Heart (tissue), 3 donors: ENCODE results near the genes SLC45A3, PM20D1 and AVPR1B.

DNA sequence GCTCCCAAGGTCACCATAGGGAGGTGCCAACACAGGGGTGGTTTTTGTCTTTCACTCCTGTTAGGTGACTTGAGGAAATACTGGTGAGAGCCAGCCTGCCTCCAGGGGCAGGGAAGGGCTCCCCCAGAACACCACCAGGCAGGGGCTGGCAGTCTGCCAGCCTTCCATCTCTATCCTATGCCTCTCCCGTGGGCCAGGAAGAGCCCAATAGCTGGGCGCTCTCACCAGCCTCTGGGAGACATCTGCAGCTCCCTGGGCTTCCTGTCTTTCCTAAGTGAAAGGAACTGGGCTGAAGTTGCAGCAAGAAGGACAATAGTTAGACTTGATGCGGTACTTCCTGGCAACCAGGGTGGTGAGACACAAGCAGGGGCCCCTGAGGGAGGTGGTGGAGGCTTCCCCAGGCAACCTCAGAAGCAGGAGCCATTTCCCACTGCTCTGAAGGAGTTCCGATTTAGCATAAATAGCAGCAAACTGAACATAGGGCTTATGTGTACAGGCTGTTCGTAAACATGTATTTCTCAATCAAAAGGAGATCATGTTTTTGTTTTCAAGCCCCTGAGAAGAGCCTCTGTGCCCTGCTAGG, 14.1 kb downstream of the MFSD4A start:
- RAMPAGE, long total RNA, 2 experiments = no peak in any of the 2 experiments

- RAMPAGE, long total RNA, 2 experiments = start-site peak on the plus strand in 1 of 2 experiments, at chr1:205592017-205592097 at its widest, 9 reads per replicate
Observed at GRCh38 chr1:205591518-205592562, 23.0 kb downstream of the MFSD4A start.

DNA sequence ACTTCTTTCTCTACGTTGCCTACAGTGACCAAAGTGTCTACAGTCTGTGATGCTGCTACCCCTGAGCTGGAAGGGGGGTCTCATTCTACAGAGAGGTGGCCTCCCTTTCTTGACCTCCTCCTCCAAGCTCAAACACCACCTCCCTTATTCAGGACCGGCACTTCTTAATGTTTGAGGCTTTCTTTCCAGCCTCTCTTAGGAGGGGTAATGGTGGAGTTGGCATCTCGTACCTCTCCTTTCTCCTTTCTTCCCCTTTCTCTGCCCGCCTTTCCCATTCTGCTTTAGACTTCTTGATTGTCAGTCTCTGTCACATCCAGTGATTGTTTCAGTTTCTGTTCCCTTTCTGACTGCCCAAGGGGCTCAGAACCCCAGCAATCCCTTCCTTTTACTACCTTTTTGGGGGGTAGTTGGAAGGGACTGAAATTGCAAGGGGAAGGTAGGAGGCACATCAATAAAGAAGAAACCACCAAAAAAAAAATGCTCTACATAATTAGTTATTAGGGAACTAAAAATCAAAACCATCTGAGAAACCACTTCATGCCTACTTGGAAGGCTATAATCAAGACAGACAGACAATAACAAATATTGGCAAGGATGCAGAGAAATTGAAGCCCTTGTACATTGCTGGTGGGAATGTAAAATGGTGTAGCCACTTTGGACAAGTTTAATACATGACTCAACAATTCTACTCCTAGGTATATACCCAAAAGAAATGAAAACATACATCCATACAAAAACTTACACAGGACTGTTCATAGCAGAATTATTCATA, 5.5 kb downstream of the ELK4 start:
- RAMPAGE, long total RNA, 2 experiments = no peak in any of the 2 experiments

DNA sequence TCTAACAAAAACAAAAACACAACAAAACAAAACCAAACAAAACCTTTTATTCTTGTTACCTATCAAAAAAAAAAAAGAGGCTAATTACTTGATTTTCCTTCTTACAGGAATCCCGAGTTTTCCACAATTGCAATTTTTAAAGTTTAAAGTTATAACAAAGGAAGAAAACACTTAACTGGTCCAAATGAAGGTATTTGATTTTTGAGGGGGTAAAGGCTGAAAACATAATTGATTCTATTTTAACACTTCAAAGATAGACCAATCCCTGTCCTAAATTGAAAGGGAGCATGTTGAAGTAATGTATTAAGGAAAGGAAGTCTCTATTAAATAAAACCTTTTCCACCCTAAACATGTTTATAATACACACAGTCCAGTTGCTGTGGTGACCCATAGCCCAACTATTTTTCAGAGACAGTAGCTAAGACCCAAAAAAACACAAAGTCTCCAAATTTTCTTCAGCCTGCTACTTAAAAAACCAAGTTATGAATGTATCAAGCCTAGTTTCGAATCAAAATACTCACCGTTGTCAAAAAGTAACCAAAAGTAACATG, 1.7 kb downstream of the ELK4 start:
- RAMPAGE, long total RNA, 2 experiments = no peak in any of the 2 experiments

DNA sequence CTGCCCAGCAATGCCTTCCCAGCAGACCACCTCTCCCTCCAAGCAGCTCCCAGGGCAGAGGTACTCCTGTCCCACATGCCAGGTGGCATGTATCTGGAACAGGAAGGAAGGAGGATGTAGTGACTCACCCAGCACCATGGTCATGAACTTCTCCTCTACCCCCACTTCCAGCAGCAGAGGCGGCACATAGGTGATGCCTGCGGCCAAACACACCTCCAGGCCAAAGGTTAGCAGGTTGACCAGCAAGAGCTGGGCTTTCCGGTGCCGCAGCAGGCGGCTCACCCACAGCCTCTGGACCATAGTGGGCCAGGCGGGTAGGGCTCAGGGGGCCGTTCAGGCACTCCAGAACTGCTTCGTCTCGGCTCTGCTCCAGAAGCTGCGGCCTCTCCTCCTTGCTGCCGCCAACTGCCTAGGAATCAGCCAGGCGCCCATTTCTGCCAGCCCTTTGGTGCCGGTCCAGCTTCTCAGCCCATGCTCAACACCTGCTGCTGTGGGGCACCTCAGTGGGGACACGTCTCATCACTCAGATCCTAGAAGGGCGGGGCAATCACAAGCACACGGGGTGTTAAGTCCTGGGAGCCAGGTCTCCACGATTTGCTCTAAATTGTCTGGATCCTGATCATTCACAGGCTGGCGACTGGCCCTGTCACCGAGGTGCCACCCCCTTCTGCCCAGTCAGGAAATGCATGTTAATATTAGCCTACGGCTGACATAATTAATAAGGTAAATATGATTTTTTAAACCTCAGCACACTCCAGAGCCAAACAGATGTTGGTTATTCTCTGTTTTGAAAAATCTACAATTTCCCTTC, 15.7 kb downstream of the SLC45A3 start:
- RAMPAGE, long total RNA, 2 experiments = no peak in any of the 2 experiments

- RAMPAGE, long total RNA, 2 experiments = no peak in any of the 2 experiments
Observed at GRCh38 chr1:205679272-205679600, 1.1 kb downstream of the SLC45A3 start.

DNA sequence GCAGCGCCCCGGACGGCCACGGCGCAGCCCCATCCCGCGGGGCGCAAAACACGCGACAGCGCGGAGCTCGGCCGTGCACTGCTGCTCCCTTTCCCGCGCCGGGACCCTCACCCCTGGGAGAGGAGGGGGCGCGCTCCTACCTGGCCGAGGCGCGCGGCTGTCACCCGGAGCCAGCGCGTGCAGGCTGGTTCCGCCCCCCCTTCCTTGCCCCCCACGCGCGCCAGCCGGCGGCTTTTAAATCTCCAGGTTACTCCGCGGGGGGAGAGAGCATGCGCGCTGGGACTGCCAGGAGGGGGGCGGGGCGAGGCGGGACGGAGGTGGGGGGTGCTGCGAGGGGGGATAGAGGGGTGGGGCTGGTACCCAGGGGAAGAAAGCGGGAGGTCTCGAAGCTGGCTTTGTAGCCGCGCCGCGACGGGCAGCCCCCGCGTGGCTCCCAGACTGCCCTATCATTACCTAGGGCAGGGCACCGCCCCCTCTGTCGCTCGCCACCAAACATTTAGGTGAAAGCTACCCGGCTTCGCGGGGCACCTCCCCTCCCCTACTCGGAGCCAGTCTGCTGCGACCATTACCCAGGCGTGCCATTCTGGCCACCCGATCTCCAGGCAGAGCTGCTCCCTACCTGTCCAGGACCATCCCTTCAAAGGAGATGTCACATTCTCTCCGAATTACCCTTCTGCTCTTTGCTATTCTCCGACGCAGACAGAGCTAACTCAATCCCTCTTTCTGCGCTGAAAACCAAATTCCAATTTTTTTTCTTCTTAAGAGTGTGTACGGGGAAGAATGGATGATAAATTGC, at the start of gene SLC45A3:
TSS of gene SLC45A3 (minus strand) at position 256 of the 796 bp plus-strand sequence.
- RAMPAGE, long total RNA, 2 experiments = no peak in any of the 2 experiments

DNA sequence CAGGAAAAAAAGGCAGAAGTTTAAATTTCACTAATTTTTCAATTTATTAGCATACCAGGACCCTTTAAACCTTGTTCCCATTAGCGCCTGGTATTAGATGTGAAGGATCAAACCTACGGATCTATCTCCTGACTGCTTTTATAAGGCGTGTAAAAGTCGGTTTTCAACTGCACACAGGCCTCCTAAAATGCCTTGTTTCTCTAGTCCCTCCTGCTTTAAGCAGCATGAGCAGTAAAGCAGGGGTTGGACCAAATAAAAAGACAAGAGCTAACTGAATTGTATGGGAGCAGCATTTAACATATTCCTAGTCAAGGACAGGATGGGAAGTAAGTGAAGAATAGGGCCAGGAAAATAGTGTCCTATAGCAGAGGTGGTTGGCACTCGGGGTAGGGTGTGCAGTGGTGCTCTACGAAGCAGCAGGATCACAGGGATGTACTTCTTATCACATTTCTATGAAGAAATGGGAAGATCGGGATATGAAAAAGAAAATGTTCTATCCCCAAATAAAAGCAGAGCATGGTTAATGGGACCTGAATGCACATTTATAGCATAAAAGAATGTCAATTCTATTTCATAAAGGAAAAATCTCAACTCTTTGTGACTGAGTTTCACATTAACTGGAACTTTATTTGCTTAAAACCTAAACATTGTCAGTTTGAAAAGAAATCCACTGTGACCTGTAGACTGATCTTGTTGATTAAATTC, 33.1 kb downstream of the NUCKS1 start:
- RAMPAGE, long total RNA, 2 experiments = no peak in any of the 2 experiments

DNA sequence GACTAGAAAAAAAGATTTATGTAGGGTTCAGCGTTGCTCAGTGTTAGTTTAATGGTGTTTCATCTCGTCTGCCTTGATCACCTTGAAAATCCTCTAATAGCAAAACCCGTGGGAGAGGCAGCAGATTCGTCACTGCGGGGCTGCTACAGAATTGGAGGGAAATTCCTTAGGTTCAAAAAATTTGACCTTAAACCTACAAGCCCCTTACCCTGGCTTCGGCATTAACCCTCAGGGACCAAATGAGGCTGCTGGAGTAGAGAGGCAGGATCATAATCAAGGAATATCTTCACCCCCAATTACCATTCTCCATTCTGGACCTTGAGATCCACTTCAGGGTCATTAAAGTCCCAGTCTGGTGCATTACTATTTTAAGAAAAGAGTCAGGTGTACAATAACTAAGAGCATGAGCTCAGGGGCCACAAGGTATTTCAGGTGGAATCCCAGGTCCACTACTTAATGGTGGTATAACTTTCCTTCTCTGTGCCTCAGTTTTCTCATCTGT, 561 bp upstream of the NUCKS1 start:
- RAMPAGE, long total RNA, 2 experiments = no peak in any of the 2 experiments

- RAMPAGE, long total RNA, 2 experiments = no peak in any of the 2 experiments
Observed at GRCh38 chr1:205805233-205805760, 7.7 kb downstream of the SLC41A1 start.

DNA sequence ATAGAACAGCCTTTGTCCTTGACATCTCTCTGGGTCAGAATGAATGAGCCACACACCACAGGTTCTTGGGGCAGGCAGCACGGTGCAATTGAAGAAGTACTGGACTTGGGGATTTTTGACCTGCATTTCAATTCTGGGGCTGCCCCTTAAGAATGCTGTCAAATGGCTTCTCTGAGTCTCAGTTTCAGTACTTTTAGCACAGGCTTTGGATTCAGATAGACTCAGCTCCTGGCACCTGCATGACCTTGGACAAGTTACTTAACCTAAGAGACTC, 13.5 kb upstream of the SLC41A1 start:
- RAMPAGE, long total RNA, 2 experiments = no peak in any of the 2 experiments

DNA sequence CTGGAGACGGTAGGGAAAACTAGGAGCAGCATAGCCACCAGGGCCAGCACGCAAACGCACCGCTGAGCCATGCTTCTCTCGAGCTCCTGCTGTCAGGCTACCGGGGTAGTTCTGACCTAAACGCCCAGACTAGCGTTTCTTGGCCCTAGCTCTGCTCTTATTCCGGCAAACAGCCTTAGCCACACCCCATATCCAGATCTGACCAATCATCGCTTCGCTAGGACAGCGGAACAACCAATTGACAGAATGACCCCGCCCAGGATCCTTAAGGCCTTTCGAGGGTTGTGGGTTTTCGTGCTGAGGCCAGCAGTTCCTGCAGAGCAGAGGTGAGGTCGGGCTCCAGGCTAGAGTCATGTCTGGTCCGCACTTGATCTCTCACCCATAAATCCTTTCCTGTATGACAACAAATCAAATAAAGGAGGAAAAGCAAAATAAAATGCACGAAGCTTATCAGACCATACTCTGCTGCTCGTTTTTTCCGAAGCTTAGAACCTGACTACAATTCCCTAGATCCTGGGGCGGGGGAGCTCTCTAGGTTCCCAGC, at the start of gene PM20D1:
TSS of gene PM20D1 (minus strand) at position 131 of the 544 bp plus-strand sequence.
- RAMPAGE, long total RNA, 2 experiments = no peak in any of the 2 experiments

- RAMPAGE, long total RNA, 2 experiments = no peak in any of the 2 experiments
Observed at GRCh38 chr1:205935804-205936242, 7.4 kb downstream of the SLC26A9 start.

- RAMPAGE, long total RNA, 2 experiments = no peak in any of the 2 experiments
Observed at GRCh38 chr1:205950047-205950665, 6.9 kb upstream of the SLC26A9 start.

DNA sequence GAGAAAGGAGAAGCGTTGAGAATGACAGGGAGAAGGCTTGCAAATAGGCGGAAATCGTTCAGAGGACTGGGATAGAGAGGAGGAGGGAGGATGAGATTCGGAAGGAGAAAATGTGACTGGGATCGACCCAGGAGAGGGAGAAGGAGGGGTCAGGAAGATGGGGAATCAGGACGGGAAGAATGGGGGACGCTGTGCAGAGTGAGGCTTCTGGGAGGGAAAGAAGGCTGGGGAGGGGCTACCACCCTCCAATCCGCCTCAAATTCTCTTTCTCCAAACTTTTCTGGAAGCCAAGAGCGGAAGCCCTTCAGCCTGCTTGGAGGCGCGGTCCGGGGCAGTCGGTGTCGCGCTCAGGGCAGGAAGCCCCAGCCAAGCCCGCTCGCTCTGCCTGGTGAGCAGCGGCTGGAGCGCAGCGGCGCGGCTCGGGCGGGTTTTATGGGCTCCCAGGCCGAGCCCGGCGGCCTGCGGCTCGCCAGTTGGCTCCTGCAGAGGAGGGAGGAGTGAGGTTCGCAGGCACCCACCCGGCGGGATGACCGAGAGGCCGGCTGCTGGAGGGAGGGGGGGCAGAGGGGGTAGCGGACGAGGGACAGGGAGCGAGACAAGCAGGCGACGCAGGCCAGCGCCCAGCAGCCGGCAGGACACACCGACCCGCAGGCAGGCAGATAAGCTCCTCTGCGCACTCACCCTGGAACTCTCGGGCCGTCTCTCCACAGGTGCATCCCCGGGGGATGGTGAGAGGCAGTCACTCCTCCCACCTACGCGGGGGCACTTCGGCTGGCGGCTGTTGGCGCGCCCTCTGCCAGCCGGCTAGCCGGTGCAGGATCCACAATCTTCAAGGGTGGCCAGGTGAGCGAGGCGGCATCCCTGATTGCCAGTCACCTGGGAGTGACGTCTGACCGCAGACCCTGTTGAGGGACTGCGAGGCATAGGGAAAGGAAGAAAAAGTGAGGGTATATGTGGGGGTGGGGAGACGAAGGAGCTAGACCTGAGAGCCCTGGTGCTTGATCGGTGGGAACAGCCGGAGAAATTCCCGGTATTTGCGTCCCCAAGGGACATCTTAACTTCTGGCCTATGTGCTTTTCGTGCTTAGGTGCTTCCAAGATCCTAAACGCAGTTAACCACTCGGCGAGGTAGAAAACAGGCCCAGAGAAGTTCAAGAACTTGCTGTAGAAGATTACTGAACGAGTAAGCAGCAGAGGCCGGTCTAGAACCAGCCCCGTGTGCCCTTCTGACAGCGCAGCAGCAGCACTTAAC, at the start of gene AVPR1B:
TSS of gene AVPR1B (minus strand) at position 406 of the 1,251 bp plus-strand sequence.
- RAMPAGE, long total RNA, 2 experiments = no peak in any of the 2 experiments

GRCh38 chr1:206429239-206429779, 41.0 kb upstream of the IKBKE start:
- RAMPAGE, long total RNA, 2 experiments = no peak in any of the 2 experiments

DNA sequence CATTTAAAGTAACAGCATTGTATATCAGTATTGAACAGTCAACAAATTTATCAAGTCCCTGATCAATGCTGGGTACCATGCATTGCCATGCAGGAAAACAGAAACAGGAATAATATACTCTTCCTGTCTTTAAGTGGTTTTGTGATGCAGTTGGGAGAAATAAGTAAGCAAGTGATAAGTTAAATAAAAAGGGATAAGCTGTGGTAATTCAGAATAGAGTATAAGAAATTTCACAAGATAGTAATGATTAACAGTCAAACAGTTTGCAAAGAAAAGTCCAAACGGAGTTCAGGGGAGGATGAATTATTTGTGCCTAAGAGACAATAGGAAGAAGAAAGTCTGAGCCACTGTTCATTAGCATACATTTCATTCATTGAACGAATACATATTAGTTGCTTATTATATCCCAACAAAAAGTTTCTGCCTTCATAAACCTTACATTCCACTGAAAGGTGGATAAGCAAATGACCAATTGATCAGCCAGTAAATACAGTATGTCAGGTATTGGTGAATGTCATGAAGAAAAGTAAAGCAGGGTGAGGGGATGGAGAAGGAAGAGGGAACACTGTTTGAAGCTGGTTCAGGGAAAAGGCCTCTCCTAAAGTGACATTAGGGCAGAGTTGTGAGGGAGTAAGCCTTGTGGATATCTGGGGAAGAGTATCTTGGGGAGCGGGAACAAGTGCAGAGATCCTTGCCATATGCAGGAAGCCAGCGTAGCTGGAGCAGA, 38.9 kb upstream of the IKBKE start:
- RAMPAGE, long total RNA, 2 experiments = no peak in any of the 2 experiments

DNA sequence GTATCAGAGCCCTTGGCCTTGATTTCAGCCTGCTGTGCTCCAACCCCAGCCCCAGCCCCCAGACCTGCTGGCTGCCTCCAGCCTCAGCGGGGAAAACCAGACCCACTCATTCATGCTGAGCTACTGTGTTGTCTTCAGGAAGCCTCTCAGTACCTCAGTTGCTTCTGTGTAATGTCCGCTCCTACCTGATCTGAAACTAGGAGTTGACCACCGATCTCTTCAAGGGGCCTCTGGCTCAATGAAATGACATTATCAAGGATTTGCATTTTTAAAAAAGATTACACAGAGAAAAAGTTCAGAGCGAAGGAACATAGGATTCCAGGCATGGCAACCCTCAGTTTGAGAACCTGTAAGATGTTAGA, 1.3 kb downstream of the IKBKE start:
- RAMPAGE, long total RNA, 2 experiments = no peak in any of the 2 experiments

DNA sequence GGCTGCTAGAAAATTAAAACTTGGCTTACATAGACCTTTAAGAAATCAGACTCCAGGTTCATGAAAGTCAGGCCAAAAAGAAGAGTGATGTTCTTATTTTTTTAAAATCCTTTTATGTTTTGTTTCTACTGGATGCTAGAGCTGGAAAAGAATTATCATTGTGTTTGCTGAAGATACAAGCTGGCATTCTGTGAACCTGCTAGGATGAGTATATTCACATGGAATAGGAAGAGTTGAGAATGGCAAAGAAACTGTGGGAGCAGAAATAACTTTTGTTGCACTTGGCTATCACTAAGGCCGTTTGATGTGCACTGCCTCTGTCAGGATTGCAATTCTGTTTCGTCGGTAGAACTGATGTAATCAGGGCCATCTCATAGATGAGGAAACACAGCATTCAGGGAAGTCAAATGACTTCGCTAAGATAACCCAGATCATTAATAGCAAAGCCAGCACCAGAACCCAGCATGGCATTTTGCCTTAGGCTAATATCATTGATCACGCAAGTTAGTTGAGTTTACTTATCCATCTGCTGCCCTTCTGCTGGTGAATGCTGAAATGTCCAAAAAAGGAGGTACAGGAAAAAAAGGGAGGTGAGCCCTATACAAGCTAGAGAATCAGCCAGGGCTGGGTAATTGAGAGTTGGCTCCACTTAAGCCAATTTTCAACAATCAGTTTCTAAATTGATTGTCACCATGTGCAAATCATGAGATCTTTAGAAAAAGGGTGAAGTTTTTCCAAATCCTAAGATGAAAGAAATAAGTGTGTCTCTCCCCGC, 7.5 kb downstream of the RASSF5 start:
- RAMPAGE, long total RNA, 2 experiments = no peak in any of the 2 experiments

DNA sequence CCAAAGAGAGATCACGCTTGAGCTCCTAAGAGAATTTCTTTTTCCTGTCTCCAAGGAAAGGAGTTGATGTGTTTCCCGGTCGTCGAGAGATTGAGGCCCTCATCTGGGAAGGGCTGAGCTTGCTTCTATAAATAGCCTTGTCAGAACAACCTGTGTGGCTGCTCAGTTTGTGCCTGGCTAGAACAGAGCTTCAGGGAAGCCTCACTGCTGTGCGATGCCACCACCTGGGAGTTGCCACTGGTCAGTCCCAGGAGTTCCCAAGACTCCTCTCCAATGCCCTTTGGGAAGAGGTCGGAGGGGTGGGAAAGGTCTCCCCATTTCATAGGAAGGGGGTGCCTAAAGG, 52.2 kb downstream of the EIF2D start:
- RAMPAGE, long total RNA, 2 experiments = no peak in any of the 2 experiments